ENCODE measurements around the genes HMBS, DPAGT1 and POU2F3.

GRCh38 chr11:119084457-119085584 is at the start of gene HMBS:
Gene HMBS (plus strand): TSS chr11:119084881.
- PRO-cap, 3 experiments, result peak in 3 of 3 experiments; most common plus-strand start chr11:119085245 (in 3); most common minus-strand start chr11:119084794 (in 3)
- RAMPAGE, long total RNA, result no peak

DNA sequence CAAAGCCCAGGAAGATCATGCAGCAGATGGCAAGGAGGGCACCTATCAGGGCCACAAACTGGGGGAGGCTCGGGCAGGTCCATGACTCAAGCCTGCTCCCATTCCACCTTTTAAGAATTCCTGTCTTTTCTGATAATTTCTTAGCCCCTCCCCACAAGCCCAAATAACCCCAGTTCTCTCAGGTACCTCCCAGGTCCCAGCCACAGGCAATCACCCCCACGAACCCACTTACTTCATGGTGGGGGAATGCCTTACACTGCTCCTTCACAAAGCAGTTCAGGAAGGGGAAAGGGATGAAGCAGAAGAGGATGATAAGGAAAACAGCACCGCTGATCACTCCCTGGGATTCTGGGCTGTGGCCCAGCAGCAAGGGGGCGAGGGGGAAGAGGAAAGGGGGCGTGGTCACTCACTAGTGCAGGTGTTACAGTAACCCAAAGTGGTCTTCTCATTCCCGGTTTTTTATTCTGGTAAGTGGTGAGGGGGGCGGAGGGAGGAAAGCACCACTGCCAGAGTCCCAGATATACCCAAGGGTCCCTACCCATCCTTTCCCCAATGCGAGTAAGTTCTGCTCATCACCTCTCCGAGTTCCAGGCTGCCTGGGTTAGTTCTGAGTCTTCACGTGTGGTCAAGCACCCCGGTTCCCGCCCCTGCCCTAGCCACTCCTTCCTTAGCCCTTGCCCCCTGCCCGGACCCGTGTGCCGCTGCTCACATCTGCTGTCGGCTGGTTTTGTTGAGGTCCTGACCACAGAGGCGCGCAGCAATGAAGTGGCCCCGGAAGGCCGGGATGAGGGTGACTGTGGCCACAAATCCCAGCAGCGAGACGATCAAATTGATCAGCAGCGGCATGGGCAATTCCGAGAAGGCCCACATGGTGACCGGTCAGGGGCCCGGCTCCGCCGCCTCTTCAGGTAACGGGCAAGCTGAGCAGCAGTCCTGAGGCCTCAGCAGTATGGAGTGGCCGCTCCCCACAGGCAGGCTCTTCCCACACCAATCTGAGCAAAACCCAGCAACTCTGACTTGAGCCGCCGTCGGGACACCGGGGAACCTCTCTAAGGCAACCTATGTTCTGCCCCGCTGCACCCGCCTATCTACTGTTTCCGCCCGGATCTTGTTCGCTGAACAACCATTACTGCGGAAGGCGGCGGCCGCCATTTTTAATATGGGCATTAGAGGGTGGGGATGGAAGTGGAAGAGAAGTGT is at the start of gene DPAGT1:
DPAGT1 (minus strand) TSS at position 1,068 of the 1,200 bp plus-strand sequence.
- PRO-cap, 3 experiments, result peak in 2 of 3 experiments; most common minus-strand start position 1,051 of the sequence (in 1)
- RAMPAGE, long total RNA, result no peak

DNA sequence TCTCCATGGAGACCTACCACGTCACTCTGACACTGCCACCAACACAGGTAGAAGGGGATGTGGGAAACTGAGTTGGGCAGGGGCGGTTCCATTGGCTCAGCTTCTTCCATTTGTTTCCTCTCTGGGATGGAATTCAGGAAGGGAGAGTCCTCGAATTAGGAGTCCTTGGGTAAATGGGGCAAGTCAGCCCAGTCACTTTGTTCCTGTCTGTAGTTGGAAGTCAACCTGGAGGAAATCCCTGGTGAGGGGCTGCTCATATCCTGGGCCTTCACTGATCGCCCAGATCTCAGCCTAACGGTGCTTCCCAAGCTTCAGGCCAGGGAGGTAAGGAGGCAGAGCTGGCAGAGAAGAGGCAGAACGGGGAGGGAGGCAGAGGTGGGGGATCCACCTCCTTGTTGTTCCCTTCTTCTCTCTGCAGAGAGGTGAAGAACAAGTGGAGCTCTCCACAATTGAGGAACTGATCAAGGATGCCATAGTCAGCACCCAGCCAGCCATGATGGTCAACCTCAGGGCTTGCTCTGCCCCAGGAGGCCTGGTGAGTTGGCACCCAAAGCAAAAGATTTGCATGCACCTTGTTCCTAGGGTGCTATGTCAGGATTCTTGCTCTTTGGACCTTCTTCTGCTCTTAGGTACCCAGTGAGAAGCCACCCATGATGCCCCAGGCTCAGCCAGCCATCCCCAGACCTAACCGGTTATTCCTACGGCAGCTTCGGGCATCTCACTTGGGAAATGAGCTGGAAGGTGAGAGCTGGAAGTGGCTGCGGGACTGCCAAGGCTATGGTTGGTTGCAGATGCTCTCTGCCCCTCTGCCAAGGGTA is 3.7 kb downstream of the C2CD2L start:
- PRO-cap, 3 experiments, result no peak in any of the 3 experiments
- RAMPAGE, long total RNA, result no peak

DNA sequence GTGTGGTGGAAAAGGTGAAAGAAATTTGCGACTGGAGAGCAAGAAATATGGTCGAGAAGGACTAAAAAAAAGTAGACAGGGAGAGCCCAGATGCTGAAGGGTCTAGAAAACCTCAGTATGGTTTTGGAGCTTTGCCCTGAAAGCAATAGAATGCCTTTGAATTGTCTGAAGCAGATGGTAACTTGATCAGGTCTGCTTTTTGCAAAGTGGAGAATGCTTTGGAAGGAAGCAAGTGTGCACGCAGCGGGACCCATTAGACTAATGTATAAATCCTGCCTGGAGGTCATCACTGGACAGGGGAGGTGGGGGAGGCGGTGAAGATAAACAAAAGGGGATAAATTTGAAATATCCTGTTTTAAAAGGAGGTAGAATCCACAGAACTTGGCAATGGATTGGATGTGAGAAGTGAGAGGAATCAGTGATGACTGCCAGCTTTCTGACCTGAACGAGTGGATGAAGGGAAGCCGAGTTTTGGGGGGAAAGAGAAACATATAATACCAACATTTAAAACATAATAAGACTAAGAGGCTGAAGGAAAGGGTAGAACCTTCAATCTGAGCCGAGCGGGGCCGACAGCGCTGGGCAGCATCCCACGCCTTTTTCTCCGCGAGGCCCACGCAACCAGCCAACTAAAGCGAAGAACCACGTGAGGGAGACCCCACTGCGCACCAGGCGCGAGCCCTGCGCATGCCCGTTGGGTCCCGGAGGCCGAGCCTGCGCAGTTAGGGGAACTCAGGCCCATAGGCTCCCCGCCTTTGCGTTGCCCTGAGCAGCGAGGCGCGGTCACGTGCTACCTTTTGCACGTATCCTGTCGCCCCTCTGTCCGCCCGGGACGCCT is 544 bp upstream of the HINFP start:
- PRO-cap, 3 experiments, result peak in 3 of 3 experiments; most common minus-strand start position 631 of the sequence (in 2)
- RAMPAGE, long total RNA, result no peak

- PRO-cap, 3 experiments, result no peak in any of the 3 experiments
- RAMPAGE, long total RNA, result no peak
These were observed 731 bp downstream of the CBL start for GRCh38 chr11:119206466-119207673.

DNA sequence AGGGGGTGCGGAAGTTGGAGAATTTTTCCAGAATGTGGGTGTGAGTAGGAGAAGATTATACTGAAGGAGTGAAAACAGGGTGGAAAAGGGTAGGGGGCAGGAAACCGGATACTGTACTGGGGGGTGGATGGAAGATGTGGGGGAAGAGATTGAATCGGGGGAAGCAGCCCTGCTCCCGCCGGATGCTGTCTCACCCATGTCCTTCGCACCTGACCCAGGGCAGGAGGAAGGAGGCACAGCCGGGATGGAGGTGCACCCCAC is 3.0 kb upstream of the MCAM start:
- PRO-cap, 3 experiments, result no peak in any of the 3 experiments
- RAMPAGE, long total RNA, result no peak

- PRO-cap, 3 experiments, result no peak in any of the 3 experiments
- RAMPAGE, long total RNA, result no peak
These were observed 3.3 kb upstream of the MCAM start for GRCh38 chr11:119320222-119320563.

GRCh38 chr11:119663106-119663809 is 65.7 kb downstream of the NECTIN1 start:
- PRO-cap, 3 experiments, result no peak in any of the 3 experiments
- RAMPAGE, long total RNA, result no peak

GRCh38 chr11:119694167-119694854 is 34.7 kb downstream of the NECTIN1 start:
- PRO-cap, 3 experiments, result no peak in any of the 3 experiments
- RAMPAGE, long total RNA, result no peak

DNA sequence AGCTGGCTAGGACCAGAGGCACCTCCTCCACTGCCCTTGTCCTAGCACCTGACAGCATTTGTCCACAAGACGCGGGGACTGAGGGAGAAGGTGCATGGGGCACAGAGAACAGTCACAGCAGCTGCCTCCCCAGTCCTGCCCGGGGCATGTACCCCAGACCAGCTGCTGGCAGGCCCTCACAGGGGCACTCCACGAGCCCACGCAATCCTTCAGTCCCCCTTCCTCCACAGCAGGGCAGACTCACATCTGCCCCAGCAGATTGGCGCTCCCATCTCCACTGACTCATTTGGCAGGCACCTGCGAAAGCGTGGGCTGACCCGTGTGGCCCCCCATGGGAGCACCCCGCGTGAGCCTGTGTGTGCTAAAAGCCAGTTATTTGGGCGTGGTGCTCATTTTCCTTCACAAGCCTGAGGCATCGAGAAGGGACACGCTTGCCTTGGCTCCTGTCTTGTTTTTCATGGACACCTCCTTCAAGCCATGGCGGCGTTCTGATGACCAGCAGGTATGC is 8.8 kb downstream of the NECTIN1 start:
- PRO-cap, 3 experiments, result no peak in any of the 3 experiments
- RAMPAGE, long total RNA, result no peak

- PRO-cap, 3 experiments, result no peak in any of the 3 experiments
- RAMPAGE, long total RNA, result no peak
These were observed 53.5 kb upstream of the NECTIN1 start for GRCh38 chr11:119782506-119782980.

DNA sequence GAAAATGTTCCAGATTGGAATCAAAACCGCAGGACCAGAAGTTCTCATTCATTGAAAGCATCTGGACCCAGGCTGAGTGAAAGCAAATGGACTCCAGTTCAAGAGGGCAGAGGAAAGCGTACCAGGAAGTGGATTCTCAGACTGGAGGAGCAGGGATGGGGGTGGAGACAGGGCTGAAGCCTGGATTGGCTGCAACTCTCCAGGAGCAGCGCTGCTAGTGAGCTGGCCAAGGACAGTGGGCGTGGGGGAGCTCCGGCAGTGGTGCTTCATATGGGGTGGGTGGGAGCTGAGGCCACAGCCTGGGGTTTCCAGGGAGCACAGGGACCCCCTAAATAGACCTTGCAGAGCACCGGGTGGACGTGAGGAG is 103.6 kb upstream of the NECTIN1 start:
- PRO-cap, 3 experiments, result no peak in any of the 3 experiments
- RAMPAGE, long total RNA, result no peak

DNA sequence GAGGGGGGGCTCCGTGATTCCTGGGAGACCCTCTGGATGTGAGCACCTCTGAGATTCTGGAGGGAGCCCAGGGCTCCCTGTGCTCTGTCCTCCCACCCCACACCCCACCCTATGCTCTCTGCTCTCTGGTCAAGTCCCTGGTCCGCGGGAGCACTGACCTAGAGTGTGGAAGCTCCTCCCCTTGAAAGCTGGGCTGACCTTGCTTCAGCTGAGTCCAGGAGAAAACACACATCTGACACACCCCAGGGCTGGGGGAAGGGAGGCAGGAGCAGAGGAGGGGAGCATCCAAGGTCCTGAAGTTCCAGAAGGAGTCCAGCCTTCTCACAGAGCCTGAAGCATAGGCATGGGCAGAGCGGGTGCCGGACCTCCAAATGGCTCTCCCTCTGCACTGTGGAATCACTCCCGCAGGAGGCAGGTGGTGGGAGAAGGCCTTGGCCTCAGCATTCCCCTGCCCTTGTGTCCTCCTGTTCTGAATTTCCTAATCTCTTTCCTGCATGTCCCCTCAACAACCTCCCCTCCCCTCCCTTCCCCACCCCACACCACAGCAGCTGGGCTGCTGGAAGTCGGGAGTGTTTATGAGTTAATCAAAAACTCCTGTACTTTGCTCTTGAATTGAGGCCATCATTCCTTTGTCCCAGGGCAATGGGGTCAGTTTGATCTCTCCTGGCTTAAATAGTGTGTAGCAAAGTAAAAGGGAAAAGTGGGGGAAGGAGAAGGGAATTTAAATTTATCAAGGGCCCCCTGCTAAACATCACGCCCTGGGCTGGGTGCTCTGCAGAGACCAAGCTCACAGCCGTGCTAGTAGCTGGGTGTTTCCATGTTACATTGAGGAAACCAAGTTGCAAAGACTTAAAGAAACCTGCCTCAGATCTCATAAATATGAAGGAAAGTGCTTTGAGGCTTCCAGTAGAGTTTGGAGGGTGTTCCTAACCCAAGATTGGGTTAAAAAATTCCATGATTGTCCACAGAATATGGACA is 25.5 kb upstream of the OAF start:
- PRO-cap, 3 experiments, result no peak in any of the 3 experiments
- RAMPAGE, long total RNA, result no peak

DNA sequence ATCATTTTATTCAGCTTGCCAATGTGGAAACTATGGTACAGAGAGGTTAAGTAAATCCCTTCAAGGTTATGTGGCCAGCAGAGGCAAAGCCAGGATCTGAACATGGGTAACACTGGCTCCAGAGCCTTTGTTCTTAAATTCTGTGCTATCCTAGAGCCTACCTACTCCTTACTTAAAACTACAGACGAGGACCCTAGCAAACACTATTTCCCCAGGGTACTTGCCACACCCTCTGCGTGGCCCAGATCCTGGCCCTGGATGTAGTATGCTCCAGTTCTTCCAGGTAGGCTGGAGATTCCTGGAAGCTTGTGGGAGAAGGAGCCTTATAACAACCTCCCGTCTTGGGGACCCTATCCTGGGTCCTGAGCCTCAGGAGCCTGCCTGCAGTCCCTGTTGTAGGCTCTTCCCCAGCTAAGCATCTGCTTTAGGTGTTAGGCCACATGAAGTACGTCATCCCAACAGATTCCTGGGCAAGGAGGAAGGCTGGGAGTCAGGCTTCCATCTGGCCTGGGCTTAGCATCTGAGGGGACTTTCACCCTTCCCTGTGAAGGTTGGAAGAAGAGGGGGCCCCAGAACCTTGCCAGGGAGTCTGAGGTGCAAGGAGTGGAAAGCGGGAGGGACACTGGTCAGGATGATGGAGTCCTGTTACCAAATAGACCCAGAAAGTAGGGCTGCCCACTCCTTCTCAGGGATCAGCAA is 10.9 kb downstream of the OAF start:
- PRO-cap, 3 experiments, result no peak in any of the 3 experiments
- RAMPAGE, long total RNA, result no peak

DNA sequence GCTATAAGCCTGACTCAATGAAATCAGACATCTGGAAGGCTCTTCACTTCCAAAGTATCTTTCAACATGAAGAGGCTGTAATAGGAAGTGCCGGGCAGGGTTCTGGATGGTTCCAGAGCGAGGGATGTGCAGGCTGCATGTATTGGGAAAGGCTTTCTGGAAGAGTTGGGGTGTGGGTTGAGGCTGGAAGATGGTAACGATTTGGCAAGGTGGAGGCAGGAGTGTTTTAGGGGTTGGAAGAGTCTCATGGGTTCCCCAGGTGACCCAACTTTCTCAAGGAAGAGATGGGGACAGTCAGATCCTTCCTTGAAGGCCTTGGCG is 9.5 kb upstream of the POU2F3 start:
- PRO-cap, 3 experiments, result no peak in any of the 3 experiments
- RAMPAGE, long total RNA, result no peak

- PRO-cap, 3 experiments, result no peak in any of the 3 experiments
- RAMPAGE, long total RNA, result no peak
These were observed at the start of gene POU2F3 for GRCh38 chr11:120239572-120240428. Gene POU2F3 (plus strand): TSS chr11:120240140.

DNA sequence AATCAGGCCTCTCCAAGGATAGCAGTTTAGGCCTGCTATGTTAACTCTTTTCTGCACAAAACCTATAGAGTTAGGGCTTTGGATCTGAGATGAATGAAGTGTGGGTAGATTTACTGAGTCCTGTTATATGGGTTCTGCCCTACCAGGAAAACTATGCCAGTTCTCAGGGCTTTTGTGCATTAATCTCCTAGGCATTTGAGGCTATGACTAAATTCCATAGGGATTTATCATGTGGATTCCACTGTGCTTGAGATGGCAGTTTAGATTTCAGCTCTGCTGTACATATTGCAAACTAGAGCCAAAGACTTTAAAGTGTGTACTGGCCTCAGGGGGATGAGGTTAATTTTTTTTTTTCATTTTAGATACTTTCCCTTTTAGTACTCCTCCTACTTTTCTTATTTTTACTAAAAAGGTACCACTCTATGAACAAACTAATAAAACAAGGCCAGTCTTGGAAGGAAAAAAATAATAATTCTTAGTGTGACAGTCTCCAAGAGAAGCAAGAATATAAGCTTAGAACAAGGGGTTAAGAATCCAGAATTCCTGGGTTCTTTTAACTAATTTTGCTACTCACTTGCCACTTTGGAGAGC is 4.5 kb upstream of the ARHGEF12 start:
- PRO-cap, 3 experiments, result no peak in any of the 3 experiments
- RAMPAGE, long total RNA, result no peak

GRCh38 chr11:120467086-120467532 is 44.4 kb upstream of the GRIK4 start:
- PRO-cap, 3 experiments, result no peak in any of the 3 experiments
- RAMPAGE, long total RNA, result no peak

GRCh38 chr11:120488480-120489179 is 22.9 kb upstream of the GRIK4 start:
- PRO-cap, 3 experiments, result no peak in any of the 3 experiments
- RAMPAGE, long total RNA, result no peak

DNA sequence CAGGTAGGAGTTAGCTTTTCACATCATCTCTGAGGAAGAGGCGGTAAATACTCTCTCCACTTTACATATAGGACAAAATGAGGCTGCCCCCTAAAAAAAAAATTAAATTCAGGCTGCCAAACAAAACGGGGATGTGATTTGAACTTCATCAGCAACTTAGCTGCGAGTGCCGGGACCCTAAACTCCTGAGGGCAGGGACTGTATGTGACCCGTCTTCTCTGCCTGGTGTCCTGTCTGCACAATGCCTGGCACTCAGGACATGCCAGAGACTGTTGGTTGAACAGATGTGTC is 194.7 kb upstream of the TBCEL start:
- PRO-cap, 3 experiments, result no peak in any of the 3 experiments
- RAMPAGE, long total RNA, result no peak

All from cerebellum (tissue), 5 donors.